ENCODE measurements around a stretch of chr22.

GRCh38 chr22:48357150-48357631 is 132.2 kb upstream of the TAFA5 start:
- PRO-cap, 2 experiments = no peak in any of the 2 experiments

DNA sequence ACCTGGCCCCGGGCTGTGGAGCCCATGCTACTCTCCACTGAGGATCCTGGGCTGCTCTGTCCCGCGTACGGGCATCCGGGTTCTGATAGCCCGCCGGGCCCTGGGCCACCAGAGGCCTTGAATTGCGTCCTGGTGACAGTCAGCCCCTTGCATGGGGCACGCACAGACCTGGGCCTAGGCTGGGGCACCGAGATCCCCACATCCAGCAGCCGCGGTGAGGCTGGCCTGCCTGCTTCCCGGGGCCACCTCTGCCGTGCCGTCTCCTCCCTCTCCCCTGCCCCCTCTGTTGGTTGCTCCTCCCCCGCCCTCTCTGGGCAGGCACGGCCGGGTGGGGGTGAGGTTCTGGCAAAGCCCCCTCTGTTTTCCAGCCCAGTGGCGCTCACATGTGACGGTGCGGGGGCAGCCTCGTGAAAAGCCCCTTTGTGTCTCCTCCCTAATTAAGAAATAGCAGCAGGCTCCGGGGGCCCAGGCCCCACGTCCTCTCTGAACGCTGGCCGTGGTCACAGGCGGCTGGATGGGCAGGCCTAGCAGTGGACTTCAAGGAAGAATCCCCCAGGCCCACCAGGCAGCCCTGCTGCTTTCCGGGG is 28.3 kb downstream of the TAFA5 start:
- PRO-cap, 2 experiments = no peak in any of the 2 experiments

- PRO-cap, 2 experiments = no peak in any of the 2 experiments
These were observed 98.3 kb downstream of the TAFA5 start for GRCh38 chr22:48587685-48588007.

DNA sequence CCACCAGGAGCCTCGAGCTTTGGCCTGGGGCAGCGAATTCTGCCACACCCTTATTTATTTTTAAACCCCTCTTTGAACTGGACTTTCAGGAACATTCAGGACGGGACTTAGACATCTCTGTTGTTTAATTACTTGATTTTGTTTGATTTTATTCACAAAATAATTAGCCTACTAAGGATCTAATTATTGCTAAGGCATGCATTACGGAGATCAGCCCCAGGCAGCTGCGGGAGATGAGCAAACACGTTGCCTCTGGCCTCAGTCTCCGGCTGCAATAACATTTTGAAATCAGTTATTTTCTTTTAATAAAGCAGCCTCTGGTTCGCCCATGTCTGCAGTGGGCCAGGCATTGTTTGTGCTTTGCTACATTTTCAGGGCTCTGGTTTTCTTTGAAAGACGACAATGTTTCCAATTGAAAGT is 526.5 kb downstream of the TAFA5 start:
- PRO-cap, 2 experiments = no peak in any of the 2 experiments

GRCh38 chr22:49066881-49067080 is 577.4 kb downstream of the TAFA5 start:
- PRO-cap, 2 experiments = no peak in any of the 2 experiments

GRCh38 chr22:49562825-49563403 is 264.8 kb downstream of the BRD1 start:
- PRO-cap, 2 experiments = no peak in any of the 2 experiments

- PRO-cap, 2 experiments = no peak in any of the 2 experiments
These were observed 176.7 kb downstream of the BRD1 start for GRCh38 chr22:49650985-49651368.

GRCh38 chr22:49852757-49853740 is 595 bp upstream of the ZBED4 start:
- PRO-cap, 2 experiments = peak in 2 of 2 experiments; most common minus-strand start chr22:49853487 (in 1)

GRCh38 chr22:49892436-49893430 is 25.5 kb downstream of the ALG12 start:
- PRO-cap, 2 experiments = no peak in any of the 2 experiments

- PRO-cap, 2 experiments = no peak in any of the 2 experiments
These were observed 8.6 kb downstream of the CRELD2 start for GRCh38 chr22:49926883-49927581.

DNA sequence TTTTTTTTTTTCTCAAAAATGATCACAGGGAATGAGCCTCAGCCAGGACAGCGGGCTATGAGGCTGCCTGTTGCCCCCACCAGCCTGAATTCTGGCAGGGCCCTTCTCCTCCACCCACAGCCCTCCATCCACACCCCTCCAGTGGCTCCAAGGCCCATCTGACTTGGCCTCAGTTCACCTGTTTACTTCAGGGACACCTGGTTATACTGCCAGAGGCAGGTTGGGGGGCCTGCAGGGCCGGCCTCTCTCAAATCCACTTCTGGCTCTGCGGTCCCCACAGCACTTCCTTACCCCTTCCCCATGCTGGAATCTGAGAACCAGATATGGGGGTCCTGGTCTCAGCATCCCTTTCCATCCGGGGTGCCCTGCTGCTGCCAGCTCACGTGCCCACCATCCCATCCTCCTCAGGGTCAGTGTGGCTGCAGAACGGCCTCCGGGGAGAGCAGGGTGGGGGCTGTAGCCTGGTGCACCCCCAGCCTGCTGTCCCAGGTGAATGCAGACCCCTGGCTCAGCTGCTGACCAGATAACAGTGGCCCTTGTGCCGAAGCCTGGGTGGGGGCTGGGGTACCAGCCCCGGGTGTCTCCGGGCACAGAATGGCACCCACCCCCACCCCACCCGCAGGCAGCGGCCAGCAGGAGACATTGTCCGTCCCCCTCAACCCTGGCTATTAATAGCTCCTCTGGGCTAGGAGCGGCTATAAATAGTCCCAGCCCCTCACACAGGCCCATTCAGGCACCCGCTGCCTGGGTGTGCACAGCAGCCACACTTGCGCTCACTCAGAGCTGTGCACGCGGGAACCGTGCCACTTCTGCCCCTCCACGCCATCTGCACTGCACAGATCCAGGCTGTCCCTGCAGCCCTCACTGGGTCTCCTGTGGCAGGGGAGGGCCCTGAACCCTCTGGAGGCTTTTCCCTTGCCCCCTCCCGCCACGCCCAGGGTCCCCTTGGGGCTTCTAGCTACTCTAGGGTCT is 18.5 kb downstream of the CRELD2 start:
- PRO-cap, 2 experiments = no peak in any of the 2 experiments

GRCh38 chr22:49961659-49961930 is 1.0 kb downstream of the PIM3 start:
- PRO-cap, 2 experiments = peak in 1 of 2 experiments; most common plus-strand start chr22:49961804 (in 1)

- PRO-cap, 2 experiments = peak in 2 of 2 experiments; most common plus-strand start chr22:49983745 (in 2)
These were observed 22.8 kb downstream of the PIM3 start for GRCh38 chr22:49983338-49983896.

- PRO-cap, 2 experiments = no peak in any of the 2 experiments
These were observed 13.4 kb downstream of the IL17REL start for GRCh38 chr22:49999020-49999657.

DNA sequence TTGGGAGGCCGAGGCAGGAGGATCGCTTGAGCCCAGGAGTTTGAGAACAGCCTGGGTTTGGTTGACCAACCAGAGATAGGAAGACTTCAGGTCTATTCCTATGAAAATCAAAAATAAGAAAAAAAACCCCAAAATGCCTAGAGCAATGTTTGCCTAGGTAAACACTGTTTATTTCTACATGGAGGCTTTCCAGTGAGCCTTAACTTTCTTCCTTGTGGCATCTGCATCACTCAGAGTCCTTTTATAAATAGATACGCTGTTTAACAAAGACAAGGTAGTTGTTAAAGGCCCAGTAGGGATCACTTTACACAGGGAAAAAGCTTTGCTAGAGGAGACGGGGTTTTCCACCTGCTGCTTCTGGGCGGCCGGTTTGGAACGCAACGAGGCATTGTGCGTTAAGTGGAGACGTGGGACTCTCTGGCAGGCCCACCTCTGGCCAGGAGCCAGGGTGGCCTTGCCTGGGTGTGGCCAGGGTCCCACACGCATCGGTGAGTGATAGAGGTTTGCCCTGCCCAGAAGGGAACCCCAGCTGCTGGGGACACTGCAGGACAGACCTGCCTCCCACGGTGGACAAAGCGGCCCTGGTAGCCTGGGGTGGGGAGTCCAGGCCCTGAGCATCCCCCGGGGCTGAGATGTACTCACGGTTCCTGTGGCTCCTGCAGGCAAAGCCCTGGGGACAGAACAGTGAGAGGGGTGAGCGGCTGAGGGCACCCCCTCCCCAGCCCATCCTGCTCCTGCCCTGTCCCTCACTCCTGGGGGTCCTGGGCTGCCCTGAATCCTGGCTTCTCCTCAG is 4.4 kb downstream of the IL17REL start:
- PRO-cap, 2 experiments = no peak in any of the 2 experiments

DNA sequence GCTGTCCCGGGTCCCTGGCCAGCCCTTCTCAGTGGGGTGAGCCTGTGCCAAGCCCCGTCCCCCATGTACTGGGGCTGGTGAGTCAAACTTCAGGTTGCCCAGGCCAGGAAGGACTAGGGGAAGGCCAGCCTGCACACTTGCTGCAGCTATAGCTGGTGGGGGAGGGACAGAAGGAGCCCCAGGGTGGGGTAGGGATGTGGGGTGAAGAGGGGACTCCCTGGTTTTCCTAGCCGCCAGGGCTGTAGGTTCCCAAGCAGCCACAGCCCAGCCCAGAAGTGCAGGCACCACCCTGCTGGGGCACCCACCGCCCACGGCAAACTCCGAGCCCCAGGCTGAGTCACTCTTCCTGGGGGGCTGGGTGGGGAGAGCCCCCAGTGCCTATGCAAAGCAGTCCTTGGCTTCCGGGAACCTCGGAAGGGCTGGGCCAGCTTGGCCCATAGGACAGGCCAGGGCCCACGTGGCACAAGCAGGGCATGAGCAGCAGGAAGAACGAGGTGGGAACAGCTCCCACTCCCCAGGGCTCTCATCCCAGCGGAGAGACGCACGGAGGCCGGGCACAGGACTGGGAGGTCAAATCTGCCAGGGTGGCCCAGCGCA is 4.3 kb upstream of the IL17REL start:
- PRO-cap, 2 experiments = no peak in any of the 2 experiments

GRCh38 chr22:50200659-50200930 is 216 bp upstream of the SELENOO start:
- PRO-cap, 2 experiments = peak in 2 of 2 experiments; most common minus-strand start chr22:50200830 (in 1)

DNA sequence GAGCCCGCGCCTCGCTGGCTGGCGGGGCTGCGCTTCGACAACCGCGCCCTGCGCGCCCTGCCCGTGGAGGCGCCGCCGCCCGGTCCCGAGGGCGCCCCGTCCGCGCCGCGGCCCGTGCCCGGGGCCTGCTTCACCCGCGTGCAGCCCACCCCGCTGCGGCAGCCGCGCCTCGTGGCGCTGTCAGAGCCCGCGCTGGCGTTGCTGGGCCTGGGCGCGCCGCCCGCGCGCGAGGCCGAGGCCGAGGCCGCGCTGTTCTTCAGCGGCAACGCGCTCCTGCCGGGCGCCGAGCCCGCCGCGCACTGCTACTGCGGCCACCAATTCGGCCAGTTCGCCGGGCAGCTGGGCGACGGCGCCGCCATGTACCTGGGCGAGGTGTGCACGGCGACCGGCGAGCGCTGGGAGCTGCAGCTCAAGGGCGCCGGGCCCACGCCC is 356 bp downstream of the SELENOO start:
- PRO-cap, 2 experiments = no peak in any of the 2 experiments

DNA sequence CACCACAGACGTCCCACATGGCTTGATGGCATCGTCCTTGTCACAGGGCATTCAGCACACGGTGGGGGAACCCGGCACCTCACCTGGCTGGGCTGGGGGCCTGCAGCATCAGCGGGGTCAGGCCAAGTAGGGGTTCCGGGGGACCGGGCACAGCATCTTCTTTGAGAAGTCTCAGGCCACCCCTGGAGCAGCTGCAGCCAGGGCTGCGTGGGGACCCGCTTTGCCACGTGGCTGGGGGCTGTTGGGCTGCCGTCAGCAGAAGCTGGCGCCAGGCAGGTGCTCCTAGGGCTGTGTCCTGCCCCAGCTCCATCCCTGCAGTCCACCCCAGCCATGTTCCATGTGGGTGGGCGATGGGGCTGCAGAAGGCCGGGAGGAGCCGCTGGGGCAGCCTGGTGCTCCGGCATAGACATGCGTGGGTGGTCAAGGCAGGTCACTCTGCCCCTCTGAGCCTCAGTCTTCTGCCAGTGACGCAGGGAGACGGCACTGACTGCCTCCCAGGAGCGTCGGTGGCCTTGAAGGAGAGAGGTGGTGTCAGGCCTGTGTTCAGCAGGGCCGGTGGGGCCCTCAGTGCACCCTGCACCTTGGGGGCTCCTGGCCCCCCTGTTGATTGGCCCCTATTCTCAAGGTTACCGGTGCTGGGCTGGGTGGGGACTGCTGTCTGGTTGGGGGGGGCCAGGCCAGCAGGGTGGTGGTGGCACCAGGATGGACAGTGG is 8.5 kb downstream of the SELENOO start:
- PRO-cap, 2 experiments = no peak in any of the 2 experiments

DNA sequence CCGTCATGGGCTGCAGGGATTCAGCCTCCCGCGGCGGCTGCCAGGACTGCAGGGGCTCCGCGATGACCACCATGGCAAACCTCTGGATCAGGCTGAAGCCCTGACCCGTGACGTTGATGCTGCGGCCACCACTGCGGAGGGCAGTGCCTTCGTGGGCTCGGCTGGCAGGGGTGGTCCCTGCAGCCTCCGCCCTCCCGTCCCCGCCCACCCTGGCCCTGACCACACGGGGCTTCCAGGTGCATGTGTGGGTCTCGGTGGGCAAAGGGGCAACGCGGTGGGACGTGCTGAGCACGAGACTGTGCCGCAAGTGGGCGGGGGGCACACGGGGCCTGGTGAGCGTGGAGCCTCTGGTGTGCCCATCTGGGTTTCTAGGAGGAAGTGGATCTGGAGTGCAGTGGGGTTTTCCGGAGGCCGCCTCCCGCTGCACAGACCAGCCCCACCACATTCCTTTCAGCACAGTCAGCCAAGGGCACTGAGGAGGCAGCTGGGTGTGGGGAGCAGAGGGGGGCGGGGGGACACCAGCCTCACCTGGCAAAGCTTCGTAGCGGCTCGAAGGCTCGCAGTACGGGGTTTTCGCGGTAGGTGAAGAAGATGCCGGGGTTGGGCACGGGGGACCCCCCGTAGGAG is 12.1 kb upstream of the MAPK11 start:
- PRO-cap, 2 experiments = no peak in any of the 2 experiments